Retinal pigment epithelial cell (primary cell): ENCODE results near the genes CBX6 and APOBEC3G.

- RRBS: no CpG with 5 or more reads among the region's 10 CpGs
Observed at GRCh38 chr22:38480905-38482063, 13.4 kb downstream of the KDELR3 start.

- RRBS: 85% methylated on average over 6 of the region's 14 CpGs
Observed at GRCh38 chr22:38485675-38486563, 18.0 kb downstream of the KDELR3 start.

DNA sequence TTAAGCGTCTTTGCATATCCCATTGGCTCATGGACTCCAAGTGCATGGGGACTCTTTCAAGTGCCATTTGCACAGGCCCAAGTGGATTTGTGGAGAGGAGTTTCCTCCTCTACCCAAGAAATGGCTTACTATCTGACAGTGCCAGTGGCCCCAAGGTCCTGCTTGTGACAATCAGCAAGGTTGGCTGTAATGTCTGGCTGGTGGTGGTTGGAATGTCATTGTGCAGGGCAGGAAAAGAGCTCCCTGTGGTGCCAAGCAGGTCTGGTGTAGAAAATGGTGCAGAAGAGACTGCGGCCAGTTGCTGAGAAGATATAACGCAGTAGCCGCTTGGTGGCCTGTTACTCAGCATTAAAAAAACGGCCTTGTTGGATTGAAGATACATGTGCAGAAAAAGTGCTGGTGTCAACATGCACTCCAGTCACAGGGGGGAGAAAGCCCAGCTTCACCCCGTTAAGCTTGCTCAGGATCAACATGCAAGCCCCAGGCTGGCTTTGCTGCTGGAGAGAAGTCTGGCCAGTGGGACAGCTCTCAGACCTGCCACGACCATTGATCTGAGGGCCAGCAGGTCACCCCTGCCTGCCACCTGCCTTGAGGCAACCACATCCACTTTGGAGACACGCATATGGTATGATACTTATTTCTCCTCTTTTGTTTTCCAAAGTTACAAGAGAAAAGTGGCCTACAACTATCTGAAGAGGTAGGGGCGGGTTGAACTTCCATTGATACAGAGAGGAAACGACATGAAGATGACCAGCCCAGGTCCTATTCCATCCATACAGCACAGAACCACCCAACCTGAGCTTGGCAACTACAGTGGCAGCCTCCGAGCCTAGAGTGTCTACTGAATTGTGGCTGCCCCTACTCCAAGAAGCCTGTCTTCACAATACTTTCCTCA is 4.4 kb downstream of the TOMM22 start:
- RRBS: no CpG with 5 or more reads among the region's 11 CpGs

DNA sequence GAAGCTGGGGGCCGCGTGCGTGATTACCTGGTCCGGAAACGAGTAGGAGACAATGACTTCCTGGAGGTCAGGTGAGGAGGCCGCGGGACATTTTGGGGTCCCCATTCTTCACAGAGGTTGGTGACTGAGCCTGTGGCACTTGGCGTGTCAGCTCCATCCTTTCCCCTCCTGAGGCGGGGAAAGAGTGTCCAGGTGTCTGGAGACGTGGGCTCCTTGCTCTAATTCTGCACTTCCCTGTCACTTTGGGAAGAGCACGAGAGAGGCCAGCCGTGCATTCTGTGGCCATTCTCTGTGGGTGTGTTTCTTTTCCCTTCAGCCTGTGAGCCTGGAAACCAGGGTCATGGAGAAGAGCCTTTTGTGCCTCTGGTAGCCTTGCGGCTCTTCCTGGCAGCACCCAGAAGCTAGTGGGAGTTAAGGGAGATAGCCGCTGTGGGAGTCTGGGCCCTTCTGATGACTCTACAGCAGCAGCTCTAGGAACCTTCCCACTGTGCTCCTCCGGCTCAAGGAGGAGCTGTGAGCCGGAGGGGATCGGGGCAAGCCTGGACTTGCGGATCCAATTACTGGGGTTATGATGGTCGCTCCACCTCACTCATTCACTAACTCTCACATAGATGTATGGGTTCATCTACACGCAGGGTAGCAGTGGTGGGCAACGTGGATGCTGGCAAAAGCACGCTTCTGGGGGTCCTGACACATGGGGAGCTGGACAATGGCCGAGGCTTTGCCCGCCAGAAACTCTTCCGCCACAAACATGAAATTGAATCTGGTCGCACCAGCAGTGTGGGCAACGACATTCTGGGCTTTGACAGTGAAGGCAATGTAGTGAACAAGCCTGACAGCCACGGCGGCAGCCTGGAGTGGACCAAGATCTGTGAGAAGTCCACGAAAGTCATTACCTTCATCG is 10.5 kb downstream of the GTPBP1 start:
- RRBS: no CpG with 5 or more reads among the region's 31 CpGs

DNA sequence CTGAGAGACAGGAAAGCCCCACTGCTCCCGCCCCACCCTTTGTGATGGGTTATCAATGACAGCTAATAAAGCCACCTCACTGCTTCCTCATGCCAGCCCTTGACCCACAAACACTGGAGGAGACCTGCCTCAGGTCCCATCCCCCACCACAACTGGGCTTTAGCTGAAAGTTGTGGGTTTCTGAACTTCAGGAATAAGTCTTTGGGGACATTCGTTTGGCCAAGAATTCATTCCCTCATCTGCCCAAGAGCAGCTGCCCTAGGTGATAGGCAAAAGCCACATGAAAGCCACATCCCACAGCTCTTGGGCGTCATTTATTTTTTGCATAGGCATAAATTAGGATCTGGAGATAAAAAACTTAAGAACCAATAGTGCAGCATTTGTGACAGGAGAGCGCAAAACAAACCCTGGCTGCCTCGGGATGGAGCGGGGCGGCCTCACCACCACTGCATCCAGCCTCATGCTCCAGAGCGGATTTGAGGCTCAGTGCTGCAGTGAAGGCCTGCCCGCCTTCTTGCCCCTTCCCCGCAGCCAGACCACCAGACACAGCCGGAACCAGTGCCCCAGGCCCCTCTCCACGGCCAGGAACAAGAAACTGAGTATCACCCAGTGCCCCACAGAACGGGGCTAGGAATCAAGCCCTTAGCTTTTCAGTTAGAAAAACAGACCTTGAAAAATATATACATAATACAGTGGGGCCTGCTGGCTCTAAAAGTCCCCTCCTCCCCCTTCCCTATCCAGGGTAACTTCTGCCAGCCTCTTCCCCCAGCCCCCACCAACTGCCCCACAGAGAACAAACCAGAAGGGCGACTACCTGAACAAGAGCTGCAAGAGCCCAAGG is 21.1 kb downstream of the SUN2 start:
- RRBS: no CpG with 5 or more reads among the region's 14 CpGs

- RRBS: no CpG with 5 or more reads among the region's 14 CpGs
Observed at GRCh38 chr22:38749666-38750205, 6.1 kb downstream of the SUN2 start.

GRCh38 chr22:38754835-38755695 is 733 bp downstream of the SUN2 start:
- RRBS: under 1% methylated on average over 16 of the region's 46 CpGs

GRCh38 chr22:38871405-38872561 is at the start of gene CBX6:
TSS of gene CBX6 (minus strand) at chr22:38872216.
- RRBS: under 1% methylated on average over 44 of the region's 129 CpGs

DNA sequence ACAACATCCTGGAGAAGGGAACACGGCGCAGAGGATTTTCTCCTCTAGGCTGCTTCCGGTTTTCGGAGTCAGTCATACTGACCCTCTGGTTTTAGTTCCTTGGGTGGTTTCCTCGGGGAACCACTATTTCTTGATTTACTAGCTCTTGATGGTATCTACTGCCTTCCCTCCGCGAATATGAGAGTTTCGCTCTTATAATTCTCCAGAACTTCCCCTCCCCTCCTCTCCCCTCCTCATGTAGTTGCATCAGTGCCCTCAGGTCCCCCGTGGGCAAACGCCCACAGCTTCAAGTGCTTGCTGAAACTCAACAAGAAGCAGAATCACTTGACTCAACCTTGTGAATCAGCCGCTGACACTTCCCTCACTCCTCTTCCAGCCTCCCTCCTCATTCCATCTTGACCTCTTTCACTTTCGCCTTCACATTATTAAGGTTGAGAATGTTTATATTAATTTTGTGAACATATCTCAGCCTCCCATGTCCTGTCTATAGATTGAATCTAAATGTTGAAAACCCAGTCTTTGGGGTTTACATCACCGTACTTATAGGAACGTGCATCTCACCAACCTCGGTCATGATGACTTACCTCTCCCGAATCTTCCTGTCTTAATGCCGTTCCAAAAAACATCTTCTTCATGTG is 15.7 kb upstream of the APOBEC3A start:
- RRBS: no CpG with 5 or more reads among the region's 17 CpGs

DNA sequence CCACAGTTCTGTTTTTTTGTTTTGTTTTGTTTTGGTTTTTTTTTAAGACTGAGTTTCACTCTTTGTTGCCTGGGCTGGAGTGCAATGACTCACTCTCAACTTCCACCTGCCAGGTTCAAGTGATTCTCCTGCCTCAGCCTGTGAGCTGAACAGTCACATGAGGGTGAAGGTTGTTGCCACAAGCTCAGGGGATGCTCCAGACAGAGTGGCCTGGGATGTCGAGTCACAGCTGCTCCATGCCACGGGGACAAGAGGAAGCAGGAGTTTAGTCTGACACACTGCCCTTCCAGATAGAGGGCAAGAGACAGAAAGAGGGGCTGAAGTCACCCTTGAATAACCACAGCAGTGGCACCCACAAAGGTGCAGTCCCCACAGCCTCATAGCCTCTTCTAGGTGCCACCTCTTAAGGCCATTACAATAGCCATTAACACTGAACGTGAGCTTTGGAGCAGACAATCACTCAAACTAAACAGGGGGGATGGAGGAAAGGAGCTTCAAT is 3.1 kb downstream of the APOBEC3B start:
- RRBS: no CpG with 5 or more reads among the region's 3 CpGs

- RRBS: no CpG with 5 or more reads among the region's 20 CpGs
Observed at GRCh38 chr22:39076813-39077419, at the start of gene APOBEC3G. TSS of gene APOBEC3G (plus strand) at chr22:39077275.

GRCh38 chr22:39148566-39149482 is 3.7 kb downstream of the CBX7 start:
- RRBS: no CpG with 5 or more reads among the region's 12 CpGs

GRCh38 chr22:39185811-39186133 is 33.3 kb upstream of the CBX7 start:
- RRBS: no CpG with 5 or more reads among the region's 5 CpGs

GRCh38 chr22:39214281-39215385 is 30.1 kb downstream of the PDGFB start:
- RRBS: no CpG with 5 or more reads among the region's 20 CpGs

DNA sequence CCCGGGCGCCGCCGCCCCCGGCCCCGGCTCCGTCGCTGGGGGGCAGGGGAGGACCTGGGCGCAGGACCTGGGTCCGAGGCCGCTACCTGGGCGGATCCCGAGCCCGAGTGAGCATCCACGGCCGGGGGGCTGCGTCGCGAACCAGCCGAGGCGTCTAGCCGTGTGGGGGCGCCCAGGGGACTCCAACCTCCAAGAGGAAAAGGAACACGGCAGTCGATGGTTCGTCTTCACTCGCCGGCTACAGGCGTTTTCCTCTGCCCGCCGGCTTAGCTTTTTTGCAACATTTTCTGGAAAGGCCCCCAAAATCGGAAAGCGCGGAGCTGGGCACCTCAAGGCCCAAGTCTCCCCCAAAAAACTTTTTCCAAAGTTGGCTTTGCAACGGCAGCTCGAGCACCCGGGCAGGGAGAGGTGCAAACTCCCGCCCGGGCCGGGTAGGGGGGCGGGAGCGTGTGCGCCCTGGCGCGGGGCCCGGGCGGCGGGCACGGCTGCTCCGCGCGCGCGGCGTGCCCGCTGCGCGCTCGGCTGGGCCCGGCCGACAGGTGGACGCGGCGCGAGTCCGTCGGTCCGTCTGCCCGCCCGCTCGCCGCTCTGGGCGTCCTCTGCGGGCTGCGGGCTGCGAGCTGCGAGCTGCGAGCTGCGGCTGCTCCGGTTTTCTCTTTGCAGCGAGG is 527 bp downstream of the PDGFB start:
- RRBS: 2% methylated on average over 36 of the region's 81 CpGs

DNA sequence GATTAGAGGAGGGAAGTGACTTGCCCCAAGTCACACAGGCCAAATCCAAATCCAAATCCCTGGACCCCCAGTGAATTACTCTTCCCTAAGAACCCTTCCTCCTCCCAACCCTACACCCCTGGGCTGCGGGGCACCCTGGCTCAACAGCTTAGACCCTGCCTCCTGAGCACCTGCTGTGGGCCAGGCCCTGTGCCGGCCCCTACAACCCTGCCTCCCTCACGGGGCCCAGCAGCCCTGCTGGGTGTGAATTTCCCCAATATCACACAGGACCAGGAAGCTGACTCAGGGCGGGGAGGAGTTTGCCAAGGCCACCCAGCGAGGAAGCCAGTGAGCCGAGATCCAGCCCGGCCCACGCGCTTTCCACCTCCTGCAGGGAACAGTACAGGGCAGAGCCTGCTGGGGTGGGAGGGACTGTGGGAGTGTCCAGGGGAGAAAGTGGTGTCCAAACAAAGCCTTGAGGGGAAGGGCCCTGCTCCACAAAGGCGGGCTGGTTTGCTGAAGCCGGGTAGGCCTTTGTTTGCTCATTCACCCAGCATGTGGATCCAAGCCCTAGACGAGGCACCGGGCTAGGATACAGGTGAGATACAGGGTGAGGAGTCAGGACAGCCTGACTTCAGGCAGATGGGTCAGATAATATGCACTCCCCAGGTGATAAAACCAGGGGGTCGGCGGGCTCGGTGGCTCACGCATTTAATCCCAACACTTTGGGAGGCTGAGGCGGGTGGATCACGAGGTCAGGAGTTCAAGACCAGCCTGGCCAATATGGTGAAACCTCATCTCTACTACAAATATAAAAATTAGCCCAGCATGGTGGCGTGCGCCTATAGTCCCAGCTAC is 26.8 kb downstream of the RPL3 start:
- RRBS: 23% methylated on average over 3 of the region's 21 CpGs

DNA sequence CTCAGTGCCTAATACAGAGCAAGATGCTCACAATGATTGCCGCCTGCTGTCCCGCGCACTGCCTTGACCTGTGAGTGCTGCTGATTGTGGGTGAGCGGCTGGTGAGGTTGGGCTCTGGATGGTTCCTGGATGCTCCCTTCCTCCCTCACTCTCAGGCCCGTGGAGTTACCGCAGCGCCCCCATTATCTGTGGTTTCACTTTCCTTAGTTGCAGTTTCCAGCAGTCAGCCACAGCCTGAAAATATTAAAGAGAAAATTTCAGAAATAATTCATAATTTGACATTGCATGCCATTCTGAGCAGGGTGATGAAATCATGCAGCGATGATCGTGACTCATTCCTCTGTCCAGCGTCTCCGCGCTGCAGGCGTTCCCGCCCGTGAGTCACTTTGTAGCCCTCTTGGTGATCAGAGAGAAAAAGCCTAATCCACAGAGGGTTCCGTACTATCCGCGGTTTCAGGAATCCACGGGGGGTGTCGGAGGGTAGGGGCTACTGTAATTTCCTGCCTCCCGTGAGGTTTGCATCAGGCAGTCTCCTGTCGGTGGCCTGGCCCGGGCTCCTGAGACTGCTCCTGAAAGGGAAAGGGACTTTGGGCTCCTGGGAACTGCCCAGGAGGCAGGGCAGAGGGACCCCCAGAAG is 10.7 kb downstream of the RPL3 start:
- RRBS: no CpG with 5 or more reads among the region's 23 CpGs

DNA sequence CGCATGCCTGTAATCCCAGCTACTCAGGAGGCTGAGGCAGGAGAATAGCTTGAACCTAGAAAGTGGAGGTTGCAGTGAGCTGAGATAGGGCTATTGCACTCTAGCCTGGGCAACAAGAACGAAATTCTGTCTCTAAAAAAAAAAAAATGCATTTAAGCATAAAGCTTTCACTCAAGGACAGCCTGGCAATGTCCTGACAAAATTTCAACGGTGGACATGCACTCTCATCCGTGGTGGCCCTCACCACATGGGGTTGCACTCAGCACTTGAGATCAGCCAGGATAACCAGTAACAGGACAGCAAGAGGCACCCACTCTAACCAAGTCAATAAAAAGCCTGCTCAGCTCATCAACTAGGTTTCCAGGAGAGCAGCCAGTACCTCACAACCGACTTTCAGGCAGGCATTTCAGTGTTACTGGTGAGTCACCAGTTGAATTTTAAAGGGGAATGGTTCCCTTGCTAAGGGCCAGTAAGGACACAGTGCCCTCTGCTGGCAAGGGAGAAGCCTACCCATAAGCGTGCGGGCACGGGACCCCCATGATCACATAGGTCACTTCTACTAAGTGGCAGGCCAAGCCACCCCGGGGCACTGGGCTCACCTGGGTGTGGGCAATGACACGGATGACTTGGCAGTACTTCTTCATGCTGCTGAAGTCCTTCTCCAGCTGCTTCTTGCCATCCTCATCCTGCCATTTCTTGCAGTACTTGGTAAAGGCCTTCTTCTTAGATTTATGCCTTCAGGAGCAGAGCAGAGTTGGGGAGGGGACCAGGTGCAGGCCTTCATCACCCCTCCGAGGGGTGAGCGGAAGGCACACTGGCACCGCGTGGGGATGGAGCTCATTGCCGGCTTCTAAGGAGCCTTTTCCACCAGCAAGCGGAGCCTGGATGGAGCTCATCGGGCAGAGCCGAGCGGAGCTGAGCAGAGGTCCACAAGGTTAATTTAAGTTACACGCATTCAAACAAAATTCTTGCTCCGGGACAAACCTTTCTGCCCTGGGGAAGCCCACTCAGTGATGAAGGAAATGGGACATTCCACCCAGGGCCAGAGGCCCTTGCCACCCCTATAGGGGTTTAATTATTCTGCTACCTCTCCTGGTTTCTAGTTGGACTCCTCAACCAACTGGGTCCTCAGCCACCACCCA is 2.9 kb downstream of the RPL3 start:
- RRBS: 54% methylated on average over 2 of the region's 21 CpGs

DNA sequence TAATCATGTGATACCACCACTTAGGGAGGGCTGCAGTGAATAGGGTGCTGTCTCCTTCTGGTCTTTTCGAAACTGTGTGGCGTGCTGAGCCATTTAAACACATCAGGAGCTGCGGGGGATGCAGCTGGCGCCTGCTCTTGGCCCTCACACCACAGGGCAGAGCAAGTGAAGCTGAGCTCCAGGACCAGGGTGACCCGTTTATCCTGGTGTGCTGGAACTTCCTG is 2.6 kb downstream of the SYNGR1 start:
- RRBS: no CpG with 5 or more reads among the region's 5 CpGs

- RRBS: no CpG with 5 or more reads among the region's 9 CpGs
Observed at GRCh38 chr22:39353303-39353841, 3.6 kb downstream of the SYNGR1 start.